Colic lymph node (tissue), 1 donor: ENCODE measurements around a stretch of chr6.

- PRO-cap = no peak
These were observed 443.3 kb downstream of the TFAP2A start for GRCh38 chr6:9971632-9971917.

GRCh38 chr6:10314703-10315430 lies 100.0 kb downstream of the TFAP2A start:
- PRO-cap = no peak

DNA sequence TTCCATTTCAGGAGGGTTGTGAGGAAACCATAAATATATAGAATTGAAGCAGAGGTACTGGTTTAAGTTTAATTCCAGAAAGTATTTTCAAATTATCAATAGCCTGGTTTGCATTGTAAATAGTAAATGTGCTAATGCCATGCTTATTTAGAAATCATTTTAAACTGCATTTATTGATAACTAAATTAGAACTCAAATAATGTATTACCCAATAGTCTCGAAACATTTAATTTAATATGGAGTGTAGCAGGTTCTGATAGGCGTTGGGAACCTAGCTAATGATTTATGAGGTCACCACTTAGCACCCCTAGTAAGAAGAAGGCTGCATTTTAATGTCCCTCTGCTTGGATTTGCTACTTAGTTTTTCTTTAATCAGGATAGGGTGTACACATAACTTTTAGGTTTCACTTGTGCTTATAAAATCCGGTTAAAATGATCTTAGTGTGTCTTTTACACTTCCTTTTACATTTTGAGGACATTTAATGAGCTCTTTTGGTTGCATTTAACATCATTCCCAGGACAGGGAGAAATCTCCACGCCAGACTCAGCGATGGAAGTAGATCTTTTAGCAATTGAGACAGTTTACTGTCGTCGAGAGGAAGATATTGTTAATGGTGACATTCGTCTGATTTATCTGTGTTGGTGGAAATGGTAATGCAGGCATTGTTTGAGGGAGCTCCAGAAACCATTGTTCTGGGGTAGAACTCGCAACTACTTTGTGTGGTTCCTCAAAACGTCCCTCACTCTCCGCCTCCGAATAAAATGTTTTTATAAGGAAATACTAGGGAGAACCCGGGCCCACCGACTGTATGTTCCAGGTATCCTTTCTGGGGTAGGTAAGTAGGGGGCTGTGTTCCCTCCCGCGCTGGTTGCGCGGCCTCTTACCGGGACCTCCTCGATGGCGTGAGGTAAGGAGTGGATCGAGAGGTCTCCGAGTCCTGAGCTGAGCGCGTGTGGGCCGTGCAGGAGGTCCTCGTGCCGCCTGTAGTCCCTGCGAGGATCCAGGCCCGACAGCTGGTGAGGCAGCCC lies 5.5 kb downstream of the TFAP2A start:
- PRO-cap = no peak

GRCh38 chr6:10430068-10430406 lies 15.2 kb upstream of the TFAP2A start:
- PRO-cap = no peak

GRCh38 chr6:10518921-10519327 lies 2.2 kb upstream of the GCNT2 start:
- PRO-cap = no peak

- PRO-cap = no peak
These were observed 20.9 kb downstream of the GCNT2 start for GRCh38 chr6:10542090-10542461.

- PRO-cap = bidirectional peak, plus-strand start at chr6:11203205, minus-strand start at chr6:11203057
These were observed 29.5 kb downstream of the NEDD9 start for GRCh38 chr6:11202474-11203770.

DNA sequence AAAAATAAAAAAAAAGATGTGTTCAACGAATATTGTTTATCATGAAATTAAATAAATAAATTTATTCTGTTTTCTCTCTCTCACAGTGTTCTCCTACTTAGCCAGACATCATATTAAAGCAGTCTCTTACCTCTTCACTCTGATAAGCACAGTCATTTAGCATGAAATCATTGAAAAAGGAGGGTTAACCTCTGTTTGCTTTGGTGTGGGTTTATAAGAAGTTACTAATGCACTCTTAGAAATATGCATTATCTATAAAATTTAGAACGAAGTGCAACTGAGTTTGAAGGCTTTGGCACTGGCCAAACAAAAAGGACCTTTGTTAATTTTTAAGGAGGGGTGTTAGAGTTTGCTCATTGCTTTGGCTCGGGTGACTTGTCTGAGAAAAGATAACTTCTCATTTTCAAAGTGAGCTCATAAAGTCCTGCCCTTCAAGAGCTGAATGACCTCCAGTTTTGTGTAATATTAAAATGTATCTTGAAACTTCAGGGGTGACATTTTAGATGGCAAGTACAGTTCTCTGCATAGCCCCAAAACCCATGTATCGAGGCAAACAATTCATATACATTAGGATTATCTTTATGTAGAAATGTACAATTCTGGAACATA lies 25.9 kb downstream of the NEDD9 start:
- PRO-cap = no peak

- PRO-cap = no peak
These were observed 3.9 kb upstream of the NEDD9 start for GRCh38 chr6:11236228-11236813.

DNA sequence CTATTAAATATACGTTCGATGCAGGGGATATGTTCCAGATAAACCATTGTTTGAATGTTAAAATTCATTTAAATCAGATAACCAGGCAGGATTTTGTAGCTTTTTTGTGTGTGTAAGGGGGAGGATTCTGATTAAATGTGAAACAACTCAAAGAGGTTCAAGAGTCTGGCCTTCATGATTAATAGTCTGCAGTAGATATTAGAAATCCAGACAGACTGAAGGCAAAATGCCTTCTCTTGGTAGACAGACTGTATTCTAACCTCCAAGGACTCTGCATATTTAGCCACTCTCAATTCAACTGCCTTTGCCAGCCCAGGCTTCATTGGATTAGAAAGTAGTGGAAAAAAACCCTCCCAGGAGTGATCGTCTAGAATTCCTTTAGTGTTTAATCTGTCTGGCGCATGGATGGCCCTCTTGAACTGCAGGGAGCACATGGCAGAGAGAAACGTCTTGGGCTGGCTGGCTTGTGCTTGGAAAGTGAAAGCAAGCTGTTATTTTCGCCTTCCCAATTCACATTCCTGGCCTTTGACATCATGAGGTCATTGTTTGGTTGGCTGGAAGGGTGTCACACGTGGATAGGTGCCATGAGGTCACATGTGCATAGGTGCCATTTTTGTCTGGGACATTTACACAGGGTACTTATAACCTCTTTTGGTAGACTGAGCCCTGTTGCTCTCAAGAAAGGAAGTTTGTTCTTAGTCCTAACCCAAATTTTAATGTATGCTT lies 30.8 kb upstream of the NEDD9 start:
- PRO-cap = no peak

GRCh38 chr6:11317940-11318893 lies 85.7 kb upstream of the NEDD9 start:
- PRO-cap = no peak

- PRO-cap = no peak
These were observed 113.1 kb upstream of the NEDD9 start for GRCh38 chr6:11345570-11345967.

- PRO-cap = no peak
These were observed 147.7 kb upstream of the TMEM170B start for GRCh38 chr6:11389477-11390594.

DNA sequence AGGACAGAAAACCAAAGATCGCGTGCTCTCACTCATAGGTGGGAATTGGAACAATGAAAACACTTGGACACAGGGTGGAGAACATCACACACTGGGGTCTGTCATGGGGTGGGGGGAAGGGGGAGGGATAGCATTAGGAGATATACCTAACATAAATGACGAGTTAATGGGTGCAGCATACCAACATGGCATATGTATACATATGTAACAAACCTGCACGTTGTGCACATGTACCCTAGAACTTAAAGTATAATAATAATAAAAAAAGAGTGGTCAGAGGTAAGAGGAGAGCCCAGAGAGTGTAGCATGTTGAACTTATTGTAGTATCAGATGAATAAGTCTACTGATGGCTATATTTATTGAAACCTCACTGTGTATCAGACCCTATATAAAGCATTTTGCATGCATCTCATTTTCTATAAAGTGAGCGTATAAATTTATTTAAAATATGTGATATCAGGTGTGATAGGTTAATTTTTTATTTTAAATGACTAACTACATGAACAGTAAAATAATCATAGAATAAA lies 11.3 kb downstream of the TMEM170B start:
- PRO-cap = no peak

- PRO-cap = unidirectional peak, minus-strand start at chr6:11711782; unidirectional peak, minus-strand start at chr6:11711834
These were observed 66.9 kb downstream of the ADTRP start for GRCh38 chr6:11711655-11712206.

GRCh38 chr6:11712578-11713093 lies 66.0 kb downstream of the ADTRP start:
- PRO-cap = no peak

DNA sequence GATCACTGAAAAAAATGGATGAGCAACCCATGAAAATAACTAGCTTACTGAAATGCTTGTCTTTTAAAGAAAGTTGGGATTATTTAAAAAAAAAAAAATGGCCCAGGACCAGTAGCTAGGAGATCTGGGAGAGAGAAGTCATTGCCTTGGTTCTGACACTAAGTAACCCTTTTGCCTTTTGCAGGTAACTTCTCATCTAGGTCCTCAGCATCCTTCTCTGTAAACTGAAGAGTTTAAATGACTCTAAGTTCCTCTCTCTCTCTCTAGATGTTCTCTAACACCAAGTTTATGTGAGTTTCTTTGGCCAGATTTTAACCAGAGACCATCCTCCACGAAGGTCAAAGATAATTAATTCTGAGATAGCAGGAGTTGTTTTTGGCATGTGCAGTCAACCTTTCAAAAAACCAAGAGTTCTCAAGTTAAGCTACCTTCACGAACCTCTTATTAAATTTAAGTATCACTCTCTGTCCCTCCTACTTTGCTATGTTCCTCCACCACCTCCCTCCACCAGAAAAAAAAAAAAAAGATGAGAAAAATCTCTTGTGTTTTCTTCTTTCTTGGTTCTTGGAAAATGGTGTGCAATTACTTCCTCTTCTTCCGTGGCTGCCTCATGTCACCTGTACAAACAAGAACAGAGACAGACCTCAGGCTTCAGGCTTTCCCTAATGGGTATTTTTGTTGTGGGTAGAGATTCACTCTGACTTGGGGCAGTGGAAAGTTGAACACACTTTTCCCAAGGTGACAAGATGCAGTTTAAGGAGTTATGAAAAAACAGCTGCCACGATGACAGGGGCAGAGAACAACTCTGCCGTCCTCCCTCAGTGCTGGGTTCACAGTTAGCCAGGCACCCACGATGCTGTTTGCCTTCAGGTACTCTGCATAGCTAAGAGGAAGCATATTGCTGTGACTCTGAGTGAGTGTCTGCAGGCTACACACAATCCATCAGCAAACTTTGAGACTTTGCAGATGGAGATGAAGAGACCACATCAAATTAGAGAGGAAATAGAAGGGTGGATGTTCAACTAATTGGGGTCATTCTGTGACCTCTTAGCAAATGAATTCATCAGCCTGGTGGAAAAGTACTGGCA lies 64.4 kb downstream of the ADTRP start:
- PRO-cap = bidirectional peak, plus-strand start at position 829 of the sequence, minus-strand start at position 804 of the sequence

- PRO-cap = no peak
These were observed 4.4 kb downstream of the ADTRP start for GRCh38 chr6:11774243-11774599.

DNA sequence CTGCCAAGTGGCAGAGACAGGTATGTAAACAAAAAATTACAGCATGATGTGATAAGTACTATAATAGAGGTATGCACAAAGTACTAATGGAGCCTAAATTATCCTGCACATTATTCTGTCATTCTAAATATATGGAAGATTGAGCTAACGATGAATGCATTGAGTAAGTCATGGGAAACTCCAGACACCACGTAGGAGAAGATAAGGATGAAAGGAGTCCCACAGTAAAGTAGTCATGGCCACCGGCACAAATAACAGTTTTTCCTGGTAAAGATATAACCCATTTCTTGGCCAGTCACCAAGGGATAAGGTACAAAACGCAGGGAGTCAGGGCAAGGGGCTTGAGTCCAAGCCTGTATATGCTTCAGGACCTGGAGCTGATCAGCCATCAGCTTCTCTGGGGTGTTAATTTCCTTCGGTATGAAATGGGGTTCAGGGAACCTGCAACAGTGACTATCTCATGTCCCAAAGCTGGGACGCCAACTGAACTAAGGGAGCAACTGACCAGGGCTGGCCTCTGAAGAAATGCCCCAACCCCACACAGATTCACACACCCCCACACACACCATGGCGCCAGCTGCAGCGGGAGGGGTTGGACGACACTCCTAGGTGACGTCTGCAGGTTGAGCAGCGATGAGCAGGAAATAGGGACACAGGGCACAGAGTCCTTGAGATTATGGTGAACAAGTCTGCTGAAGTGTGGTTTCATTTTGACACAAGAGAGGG lies 7.2 kb upstream of the ADTRP start:
- PRO-cap = bidirectional peak, plus-strand start at position 633 of the sequence, minus-strand start at position 594 of the sequence

DNA sequence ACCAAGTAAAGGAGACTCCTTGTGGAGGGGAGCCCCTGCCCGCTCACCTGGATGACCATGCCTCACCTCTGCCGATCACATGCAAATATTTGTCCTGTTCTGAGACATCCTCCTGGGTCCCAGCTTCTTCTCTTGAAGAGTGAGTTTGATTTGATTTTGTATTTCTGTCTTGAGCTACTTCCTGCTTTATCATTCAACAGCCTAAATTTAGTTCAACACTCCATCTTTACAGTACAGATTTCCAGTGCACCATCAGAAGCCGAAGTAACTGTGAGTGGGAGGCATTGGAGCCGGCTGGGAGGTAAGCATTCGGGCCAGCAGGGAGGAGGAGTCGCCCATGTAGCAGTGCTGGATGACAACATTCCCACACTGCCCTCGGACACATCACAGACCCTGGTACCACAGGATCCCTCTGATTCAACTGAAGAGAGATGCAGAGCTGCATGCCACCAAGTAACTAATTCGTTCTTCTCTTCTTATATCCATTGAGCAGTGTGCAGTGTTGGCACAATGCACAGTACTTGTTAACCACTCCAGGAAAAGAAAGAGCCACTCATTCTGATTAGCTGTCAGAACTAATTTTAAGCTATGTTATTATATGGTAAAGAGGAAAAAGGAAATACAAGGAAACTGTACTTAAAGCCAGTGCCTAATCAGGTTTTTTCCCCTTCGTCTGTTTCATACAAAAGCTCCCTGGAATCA lies 32.2 kb upstream of the ADTRP start:
- PRO-cap = no peak